ENCODE measurements around a stretch of chr2.

DNA sequence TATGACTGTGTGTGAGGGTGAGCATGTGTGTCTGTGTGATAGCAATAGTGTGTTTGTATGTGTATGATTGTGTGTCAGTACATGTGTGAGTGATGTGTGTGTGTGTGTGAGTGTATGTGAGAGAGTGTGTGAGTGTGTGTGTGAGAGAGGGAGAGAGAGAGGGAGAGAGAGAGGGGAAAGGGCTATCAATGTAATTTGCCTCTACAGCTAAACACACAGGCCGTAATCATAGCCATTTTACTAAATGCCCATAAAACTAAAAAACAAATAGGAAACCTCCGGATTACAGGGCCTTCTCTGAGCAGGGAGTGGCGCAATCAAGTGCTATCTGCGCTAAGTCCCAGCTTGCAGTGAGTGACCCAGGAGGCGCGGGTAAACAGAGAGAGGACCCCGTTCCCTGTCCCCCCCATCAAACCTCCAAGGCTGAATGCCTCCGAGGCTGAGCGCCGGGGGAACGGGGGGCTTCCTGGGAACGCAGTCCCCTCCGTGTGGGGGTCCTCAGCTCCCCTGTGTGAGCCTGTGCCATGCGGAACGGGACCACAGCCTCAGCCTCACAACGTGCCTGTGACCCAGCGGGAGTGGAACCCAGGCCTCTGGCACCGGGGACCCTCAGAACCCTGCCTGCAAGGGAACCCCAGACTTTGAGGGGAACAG is 54.8 kb upstream of the ID2 start:
- PRO-cap = no peak

- PRO-cap = no peak
These were observed 54.1 kb upstream of the ID2 start for GRCh38 chr2:8627763-8628098.

DNA sequence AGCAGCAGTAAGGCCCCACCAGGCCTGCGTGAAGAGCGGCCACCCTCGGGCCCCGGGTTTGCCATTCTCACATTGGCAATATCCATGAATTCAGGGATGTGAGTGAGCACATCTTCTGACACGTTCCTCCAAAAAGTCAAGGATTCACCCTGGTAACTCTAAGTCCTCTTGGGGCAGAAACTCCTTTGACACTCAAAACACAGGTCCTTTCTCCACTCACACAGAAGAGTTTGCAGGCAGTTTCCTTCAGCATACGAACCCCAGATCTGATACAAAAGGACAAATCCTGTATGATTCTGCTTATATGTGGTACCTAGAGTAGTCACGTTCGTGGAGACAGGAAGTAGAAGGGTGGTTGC is 16.6 kb upstream of the ID2 start:
- PRO-cap = no peak

- PRO-cap = no peak
These were observed 2.1 kb downstream of the ID2 start for GRCh38 chr2:8683917-8684380.

DNA sequence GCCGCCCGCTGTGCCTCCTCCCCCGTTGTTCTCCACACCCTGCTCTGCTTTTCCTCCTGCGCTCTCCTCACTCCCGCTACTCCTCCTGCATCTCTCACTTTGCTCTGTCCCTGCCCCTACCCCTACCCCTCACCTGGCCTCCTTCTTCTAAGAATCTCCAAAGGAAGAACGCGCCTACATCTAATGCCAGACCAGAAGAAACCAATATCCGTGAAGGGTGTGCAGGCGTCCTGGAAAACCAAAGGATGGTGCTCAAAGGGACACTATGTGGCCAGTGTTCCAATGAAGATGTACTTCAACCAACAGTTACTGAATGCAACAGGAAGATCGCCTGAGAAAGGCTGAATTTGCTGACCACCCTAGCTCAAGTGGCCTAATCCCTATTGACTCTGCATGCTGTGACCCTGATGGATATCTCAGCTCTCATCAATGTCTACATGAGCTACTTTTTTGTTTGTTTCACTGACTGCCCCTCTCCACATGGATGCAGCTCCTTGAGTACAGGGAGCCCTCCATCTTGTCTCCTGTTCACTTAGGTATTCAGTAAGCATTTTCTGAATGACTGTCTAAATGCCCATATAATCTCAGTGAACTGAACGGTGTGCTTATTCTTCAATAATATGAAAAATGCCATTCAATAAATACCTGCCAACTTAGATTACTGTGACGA is 51.1 kb downstream of the ID2 start:
- PRO-cap = no peak

- PRO-cap = no peak
These were observed 25.6 kb downstream of the MBOAT2 start for GRCh38 chr2:8977692-8978453.

DNA sequence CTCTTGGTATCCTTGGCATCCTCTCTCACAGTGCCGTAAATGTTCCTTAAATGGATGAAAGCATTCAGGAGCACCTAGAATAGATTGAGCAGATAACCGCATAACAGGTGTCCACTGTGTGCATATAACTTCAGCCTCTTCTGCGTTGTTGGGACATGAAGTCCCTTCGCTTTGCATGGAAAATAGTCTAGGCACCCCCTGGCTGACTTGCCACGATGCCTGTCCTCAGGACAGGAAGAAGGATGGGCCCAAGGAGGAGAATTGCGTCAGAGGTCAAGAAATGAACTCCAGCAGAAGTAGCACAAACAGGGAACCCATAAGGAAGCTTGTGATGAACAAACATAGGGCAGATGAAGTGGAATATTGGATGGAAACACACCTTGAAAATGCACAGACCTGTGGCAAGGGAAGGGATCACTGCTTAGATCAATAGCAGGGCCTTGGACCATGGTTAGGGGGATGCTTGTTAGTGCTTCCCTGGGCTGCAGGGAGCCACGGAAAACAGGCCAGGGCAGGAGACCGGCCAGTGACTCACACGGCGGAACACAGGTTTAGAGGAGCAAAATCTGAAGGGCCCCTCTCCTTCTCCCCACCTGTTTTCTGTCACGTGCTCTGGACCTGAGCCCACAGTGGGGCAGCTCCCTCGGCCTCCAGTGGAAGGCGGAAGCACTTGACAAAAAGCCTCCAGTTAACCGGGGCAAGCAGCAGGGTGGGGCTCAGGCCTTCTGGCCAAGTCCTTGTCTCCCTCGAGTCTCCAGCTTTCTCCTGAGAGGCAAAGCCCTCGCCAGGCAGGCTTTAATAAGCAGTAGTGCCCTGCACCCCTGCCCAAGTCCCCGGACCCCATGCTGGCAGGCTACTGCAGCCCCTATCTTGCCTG is 99.2 kb upstream of the ASAP2 start:
- PRO-cap = no peak

GRCh38 chr2:9112099-9112825 is 94.3 kb upstream of the ASAP2 start:
- PRO-cap = no peak

DNA sequence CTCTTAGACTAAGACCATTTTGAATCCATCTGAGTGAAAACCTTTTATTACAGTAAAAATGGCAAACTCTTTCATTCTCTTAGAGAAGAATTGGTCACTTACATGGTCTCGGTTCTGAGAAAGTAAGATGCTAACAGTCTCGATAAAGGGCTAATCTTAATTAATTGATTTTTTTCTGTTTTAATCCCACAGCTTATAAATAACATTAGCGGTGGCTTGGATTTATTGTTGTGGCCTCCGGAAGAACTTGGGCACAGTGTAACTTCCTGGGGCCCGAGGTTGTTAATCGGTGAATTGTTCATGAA is 90.3 kb upstream of the ASAP2 start:
- PRO-cap = no peak

GRCh38 chr2:9178745-9179708 is 27.6 kb upstream of the ASAP2 start:
- PRO-cap = no peak

GRCh38 chr2:9262489-9263368 is 56.1 kb downstream of the ASAP2 start:
- PRO-cap = no peak

DNA sequence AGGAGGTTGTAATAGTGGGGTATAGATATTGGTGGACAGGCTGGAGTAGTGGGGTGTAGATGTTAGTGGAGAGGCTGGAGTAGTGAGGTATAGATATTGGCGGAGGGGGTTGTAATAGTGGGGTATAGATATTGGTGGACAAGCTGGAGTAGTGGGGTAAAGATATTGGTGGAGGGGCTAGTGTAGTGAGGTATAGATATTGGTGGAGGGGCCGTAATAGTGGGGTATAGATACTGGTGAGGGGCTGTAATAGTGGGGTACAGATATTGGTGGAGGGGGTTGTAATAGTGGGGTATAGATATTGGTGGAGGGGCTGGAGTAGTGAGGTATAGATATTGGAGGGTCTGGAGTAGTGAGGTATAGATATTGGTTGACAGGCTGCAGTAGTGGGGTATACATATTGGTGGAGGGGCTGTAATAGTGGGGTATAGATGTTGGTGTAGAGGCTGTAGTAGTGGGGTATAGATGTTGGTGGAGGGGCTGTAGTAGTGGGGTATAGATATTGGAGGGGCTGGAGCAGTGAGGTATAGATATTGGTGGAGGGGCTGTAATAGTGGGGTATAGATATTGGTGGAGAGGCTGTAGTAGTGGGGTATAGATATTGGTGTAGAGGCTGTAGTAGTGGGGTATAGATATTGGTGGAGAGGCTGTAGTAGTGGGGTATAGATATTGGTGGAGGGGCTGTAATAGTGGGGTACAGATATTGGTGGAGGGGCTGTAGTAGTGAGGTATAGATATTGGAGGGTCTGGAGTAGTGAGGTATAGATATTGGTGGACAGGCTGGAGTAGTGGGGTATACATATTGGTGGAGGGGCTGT is 98.4 kb downstream of the ASAP2 start:
- PRO-cap = no peak

- PRO-cap = no peak
These were observed 50.1 kb downstream of the ITGB1BP1 start for GRCh38 chr2:9373107-9373733.

DNA sequence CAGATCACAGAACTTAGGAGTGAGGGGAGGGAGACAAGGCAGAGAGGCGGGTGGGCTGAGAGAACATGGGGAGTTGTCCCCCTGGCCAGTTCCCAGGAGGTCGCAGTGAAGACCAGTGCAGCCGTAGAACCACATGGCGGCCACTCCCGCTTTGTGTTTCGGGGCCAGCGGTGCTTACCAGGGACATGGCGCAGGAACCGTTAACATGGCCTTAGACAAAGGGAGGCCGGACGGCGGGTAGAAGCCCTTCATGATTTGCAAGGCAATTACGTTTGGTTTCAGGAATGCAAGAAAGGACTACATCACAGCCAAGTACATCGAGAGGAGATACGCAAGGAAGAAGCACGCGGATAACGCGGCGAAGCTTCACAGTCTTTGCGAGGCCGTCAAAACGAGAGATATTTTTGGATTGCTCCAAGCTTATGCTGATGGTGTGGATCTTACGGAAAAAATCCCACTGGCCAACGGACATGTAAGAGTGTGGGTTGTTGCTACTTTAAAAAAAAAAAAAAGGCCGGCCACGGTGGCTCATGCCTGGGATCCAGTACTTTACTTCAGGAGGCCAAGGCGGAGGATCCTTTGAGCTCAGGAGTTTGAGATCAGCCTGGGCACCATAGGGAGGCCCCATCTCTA is 48.7 kb downstream of the ITGB1BP1 start:
- PRO-cap = no peak

DNA sequence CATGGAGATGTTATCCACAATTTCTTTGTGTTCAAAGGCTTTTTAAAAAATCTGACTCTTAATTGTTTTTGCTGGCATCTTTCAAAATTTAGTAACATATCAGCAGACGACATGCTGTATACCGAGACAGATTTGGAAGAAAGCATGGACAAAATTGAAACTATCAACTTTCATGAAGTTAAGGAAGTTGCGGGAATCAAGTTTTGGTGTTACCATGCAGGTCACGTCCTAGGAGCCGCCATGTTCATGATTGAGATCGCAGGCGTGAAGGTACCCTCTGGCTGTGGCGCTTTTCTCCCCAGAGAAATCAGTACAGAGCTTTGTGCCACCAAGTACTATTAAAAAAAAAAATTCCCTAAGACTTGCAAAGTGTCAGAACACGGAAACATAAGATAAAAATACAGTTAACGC is 9.0 kb downstream of the CPSF3 start:
- PRO-cap = no peak

DNA sequence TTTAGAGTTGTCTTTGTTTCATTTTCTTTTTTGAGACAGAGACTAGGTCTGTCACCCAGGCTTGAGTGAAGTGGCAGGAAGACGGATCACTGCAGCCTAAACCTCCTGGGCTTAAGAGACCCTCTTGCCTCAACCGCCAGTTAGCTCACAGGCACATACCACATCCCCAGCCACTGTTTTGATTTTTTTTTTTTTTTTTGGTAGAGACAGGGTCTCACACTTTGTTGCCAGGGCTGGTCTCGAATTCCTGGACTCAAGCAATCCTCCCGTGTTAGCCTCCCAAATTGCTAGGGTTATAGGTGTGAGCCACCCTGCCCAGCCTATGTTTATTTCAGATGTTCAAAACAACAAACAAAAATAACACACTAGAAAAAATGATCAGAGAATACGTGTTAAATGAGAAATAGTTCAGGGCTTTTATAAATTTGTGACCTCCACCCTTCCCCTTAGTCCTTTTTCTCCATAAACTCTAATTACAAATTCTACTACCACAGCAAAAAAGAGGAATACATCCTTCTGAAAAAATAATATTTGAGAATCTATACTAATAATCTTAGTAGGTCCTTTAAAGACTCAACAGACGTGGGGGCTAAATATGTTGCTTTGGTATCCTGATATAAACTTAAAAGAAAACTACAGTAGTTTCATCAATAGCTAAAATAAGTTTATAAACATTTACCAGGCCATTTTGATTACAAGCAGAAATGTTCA is 12.1 kb downstream of the YWHAQ start:
- PRO-cap = no peak

DNA sequence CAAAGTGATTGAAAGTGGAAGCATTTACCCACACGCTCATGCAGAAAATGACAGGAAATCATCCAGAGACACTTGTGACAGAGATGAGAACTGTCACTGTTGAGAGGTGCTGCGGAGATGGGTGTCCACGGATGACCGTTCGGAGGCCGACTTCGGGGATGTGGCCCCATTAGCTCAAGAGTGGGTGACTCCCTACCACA is 81.4 kb upstream of the YWHAQ start:
- PRO-cap = no peak

GRCh38 chr2:9767705-9768692 is 75.3 kb upstream of the TAF1B start:
- PRO-cap = no peak

DNA sequence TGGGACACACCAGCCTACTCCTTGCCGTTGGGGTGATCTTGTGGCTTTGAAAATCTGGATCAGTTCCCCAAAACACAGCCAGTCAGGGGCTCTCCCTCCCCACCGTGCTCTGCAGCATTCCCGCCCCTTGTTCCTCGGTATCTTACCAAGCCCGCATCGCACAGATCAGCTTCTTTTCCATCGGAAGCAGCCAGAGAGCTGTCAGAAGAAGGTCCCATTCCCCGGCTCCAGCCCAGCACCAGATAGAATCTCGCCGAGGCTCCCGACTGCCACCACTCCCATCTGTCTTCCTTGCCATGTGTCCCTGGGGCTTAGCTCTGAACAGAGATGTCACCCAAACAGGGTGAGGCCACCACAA is 70.3 kb upstream of the TAF1B start:
- PRO-cap = no peak

DNA sequence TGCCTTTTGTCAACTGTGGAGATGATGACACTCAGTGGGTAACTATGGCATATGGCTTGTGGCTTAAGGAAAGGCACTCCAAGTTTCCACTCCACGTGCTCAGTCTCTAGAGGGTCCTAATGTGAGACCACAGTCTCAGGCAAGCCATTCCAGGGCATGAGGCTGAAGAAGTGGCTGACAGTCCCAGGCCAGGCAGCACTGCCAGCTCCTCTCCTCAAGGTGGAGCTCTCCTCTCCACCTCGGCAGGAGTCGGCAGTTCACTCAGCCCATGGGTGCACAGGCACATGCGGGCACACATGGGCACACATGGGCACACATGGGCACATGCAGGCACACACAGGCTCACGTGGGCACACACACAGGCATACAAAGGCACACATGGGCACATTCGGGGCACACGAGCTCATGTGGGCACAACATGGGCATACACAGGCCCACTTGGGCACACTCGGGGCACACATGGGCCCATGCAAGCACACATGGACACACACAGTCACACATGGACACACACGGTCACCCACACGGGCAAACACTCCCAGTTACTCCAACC is 65.3 kb upstream of the TAF1B start:
- PRO-cap = no peak

All from jejunum (tissue), 1 donor.